Pericardium fibroblast (primary cell): ENCODE data around the gene RTP5.

DNA sequence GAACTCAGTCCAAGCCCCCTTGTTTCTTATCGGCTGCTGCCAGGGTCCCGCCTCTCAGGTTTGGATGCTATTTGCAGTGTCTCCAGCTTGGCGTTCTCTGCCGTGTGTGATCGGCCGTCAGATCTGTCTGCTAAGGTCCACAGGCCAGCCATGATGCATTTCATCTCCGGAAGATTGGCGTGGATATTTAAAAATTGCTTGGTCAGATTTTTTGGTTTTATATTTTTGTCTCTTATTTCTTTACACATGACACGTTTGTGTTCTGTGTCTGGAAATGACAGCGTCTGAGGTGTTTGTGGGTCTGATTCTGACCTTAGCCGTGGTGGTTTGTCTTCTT lies 14.1 kb upstream of the GAL3ST2 start:
- RAMPAGE, long total RNA = no peak

DNA sequence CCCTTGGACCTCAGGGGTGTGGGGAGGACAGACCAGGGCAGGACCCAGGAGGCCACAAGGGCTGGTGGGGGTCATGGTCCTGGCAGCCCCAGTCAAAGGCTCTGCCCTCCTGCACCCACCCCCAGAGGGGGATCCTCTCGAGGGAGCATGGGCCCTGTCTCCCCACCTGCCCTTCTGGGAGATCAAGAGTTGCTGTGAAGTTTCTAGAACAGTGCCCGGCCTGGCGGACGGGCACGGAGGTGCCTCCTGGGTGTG lies 3.0 kb upstream of the GAL3ST2 start:
- RAMPAGE, long total RNA = no peak

DNA sequence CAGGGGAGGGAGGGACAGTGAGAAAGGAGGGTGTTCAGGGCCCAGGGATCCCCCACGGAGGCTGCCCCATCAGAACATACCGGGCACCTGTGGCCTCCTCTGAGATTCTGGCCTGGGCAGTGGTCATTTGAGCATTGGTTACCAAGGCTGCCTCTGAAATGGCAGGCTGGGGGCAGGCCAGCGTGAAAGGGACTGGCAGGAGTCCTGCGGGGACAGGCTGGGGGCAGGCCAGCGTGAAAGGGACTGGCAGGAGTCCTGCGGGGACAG lies 1.5 kb downstream of the NEU4 start:
- RAMPAGE, long total RNA = no peak

GRCh38 chr2:241817279-241817908 lies 8.4 kb downstream of the NEU4 start:
- RAMPAGE, long total RNA = no peak

DNA sequence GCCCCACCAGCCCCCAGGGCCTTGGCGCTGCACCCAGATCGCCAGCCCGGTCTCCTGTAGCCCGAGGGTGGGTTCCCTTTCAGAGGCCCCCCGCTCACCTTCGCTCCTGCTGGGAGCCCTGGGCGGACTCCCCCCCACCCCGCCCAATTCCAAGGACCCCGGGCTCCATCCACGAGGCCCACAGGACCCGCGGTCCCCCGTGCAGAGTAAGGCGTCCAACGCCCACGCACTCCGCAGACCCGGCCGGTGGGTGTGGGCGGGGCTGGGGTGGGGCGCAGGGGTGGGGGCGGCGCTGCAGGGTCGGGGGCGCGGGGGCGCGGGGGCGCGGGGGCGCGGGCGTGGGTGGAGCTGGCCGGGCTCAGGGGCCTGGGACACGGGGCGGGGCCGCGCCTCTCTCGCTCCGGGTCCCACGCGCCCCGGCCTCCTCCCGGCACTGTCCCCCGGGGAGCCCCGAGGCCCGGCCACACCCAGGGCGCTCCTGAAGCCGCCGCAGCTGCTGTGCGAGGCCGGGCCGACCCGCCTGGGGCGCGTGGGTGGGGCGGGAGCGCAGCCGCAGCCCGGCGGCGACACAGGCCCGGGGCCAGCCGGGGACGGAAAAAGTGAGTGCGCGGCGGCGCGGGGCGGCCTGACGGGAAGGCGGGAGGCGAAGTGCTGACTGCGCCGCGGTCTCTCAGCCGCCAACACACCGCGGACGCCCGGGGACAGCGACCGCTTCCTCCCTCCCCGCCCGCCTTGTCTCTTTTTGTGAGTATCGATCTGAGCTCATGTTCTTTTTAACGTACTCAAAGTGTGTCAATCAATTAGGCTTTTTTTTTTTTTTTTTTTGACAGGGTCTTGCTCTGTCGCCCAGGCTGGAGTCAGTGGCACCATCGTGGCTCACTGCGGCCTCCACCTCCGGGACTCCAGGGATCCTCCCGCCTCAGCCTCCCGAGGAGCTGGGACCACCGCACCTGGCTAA lies 14.7 kb downstream of the PDCD1 start:
- RAMPAGE, long total RNA = no peak

DNA sequence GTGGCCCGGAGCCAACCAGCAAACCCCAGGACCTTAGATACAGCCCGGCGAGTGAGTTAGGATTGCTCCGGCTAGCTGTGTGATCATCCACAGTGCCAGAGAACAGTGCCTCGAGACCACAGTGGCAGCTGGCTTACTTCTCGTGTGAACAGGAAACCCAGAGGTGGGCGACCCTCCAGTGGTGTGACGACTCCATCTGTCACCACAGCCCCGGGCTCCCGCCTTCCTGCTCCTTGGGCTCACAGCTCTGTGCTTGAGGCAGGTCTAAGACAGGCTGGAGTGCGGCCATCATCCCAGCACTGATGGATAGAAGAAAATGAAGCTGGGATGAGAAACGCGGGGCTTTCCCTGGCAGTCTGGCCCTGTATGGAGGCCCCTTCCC lies 1.5 kb upstream of the RTP5 start:
- RAMPAGE, long total RNA = no peak

DNA sequence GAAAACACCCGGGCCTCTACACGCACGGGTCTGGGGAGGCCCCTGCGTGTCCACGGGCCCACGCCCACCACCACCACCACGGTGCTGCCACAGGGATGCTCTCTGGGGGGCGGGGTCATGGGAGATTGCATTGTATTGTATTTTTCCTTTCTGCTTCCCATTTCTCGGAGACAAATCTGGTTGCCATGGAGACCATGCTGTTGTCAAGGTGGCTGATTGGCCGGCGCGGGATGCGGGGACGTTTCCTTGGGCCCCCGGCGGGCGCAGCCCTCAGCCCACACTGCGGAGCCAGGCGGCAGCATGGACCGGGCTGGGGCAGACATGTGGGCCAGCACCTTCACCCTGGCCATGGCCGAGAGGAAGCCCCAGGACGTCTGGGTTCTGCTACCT lies at the start of gene RTP5:
Gene RTP5 (plus strand): TSS at position 273 of the 390 bp plus-strand sequence.
- RAMPAGE, long total RNA = no peak

DNA sequence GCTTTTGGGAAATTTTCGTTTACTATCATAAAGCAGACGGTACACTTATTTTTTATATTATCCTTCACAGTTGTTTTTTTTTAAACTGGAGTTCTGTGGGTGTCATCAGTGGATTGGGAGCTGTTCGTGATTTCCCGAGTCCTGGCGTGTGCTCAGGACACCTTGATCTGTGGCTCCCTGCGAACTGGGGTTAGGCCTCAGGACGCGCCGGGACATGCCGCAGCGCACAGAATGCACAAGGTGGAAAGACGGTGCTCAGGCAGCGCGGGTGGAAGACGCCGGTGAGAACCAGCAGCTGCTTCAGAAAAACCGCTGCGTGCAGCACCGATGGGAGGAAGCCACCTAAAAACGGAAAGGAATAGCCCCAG lies 1.1 kb upstream of the FAM240C start:
- RAMPAGE, long total RNA = no peak

DNA sequence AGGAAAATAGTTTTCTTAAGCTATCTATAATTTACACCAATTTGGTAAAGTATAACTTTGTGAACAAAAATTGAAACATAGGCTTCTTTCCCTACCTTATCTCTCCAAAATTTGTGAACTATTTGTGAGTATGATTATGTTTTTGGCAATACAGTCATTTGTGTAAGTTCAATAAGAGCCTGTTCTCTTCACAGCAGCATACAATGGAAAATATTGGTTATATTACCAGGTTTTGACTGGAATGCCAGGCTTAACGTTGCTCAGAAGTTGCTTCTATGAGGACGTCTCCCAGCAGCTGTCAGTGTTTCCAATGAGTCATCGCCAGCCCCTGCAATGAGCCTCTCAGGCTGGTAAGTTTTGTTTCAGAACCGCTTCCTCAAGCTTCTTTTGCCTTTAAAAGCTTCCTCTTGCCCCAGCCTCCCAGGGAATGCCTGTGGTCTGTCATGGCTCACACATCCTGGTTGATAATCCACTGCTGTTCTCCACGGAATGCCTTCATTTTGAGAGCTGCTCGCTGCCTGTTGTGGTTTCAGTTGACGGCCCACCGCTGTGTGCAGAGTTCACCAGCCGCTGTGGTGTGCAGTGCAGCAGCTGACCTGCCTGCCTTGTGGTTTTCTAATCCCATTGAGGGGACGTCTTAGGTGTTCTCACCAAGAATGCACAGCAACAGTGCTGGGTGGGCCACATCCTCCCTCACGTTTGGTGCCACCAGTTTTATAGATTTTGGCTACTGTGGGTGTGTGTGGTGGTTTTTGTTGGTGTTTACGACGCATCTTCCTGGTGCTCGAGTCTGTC lies 65.6 kb upstream of the FAM240C start:
- RAMPAGE, long total RNA = no peak

GRCh38 chr2:242087831-242088287 lies 187.6 kb upstream of the FAM240C start:
- RAMPAGE, long total RNA = no peak

GRCh38 chr2:242118011-242118511 lies 217.8 kb upstream of the FAM240C start:
- RAMPAGE, long total RNA = no peak